H7 (cell line): ENCODE data around the genes ZNF274, ZNF132 and ZNF446.

GRCh38 chr19:58182505-58183549, at the start of gene ZNF274:
Gene ZNF274 (plus strand): TSS chr19:58183061.
- RAMPAGE, long total RNA: no peak

- RAMPAGE, long total RNA: no peak
Observed at GRCh38 chr19:58305036-58305308, 205 bp upstream of the ERVK3-1 start.

DNA sequence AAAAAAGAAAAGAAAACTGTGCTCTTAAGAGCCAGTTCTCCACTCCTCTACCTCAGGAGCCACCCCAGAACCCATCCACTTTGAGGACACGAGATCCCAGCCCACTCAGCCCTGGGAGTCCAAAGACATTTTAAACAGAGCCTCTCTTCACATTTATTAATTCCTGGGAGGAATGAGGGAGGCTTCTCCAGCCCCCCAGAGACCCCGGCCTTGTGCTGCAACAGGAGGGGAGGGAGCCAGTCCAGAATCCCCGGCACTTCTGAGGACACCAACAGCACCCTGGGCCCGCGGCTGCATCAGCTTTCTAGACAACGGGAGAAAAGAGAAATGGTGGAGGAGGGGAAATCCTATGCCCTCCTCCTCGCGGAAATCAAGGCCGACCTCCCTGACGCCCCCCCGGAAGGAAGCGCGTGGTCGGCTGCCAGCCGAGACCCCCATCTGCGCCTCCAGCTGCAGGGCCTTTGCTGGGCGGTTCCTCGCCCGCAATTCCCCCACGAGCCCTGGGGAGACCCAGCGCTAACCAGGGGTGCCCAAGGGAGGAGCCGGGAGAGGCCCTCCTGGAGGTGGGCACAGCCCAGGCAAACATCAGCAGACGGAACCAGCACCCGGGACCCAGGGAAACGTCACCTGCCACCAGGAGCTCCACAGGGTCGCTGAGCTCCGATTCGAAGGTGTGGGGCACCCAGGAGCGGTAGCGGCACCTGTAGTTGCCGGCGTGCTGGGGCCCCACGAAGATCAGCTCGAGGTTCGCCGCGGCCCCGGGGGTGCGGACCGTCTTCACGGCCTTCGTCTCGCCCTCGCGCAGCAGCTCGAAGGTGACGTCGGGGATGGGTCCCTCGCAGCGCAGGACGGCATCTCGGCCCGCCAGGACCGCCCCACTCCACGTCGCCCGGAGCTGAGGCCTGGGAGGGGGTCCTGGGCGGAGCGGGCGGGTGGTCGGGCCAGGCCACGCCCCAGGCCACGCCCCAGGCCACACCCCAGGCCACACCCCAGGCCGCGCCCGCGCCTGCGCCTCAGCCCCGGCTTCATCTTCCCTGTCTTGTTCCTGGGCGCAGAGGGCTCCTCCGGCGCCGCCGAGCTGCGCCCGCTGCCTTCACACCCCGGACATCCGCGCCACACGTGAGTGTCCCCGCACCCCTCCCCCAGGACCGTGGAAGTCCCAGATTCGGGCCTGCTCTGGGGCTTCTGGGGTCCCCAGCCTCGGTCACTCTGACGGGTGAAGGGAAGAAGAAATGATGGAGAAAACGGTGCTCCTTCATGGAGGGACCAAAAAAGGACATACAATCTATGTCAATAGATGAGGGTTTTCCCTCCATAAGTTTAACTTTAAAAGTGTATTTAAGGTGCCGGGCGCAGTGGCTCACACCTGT, 6.1 kb downstream of the A1BG start:
- RAMPAGE, long total RNA: start-site peak on the minus strand centred at position 901 of the sequence, 8 bp wide, 49 reads

DNA sequence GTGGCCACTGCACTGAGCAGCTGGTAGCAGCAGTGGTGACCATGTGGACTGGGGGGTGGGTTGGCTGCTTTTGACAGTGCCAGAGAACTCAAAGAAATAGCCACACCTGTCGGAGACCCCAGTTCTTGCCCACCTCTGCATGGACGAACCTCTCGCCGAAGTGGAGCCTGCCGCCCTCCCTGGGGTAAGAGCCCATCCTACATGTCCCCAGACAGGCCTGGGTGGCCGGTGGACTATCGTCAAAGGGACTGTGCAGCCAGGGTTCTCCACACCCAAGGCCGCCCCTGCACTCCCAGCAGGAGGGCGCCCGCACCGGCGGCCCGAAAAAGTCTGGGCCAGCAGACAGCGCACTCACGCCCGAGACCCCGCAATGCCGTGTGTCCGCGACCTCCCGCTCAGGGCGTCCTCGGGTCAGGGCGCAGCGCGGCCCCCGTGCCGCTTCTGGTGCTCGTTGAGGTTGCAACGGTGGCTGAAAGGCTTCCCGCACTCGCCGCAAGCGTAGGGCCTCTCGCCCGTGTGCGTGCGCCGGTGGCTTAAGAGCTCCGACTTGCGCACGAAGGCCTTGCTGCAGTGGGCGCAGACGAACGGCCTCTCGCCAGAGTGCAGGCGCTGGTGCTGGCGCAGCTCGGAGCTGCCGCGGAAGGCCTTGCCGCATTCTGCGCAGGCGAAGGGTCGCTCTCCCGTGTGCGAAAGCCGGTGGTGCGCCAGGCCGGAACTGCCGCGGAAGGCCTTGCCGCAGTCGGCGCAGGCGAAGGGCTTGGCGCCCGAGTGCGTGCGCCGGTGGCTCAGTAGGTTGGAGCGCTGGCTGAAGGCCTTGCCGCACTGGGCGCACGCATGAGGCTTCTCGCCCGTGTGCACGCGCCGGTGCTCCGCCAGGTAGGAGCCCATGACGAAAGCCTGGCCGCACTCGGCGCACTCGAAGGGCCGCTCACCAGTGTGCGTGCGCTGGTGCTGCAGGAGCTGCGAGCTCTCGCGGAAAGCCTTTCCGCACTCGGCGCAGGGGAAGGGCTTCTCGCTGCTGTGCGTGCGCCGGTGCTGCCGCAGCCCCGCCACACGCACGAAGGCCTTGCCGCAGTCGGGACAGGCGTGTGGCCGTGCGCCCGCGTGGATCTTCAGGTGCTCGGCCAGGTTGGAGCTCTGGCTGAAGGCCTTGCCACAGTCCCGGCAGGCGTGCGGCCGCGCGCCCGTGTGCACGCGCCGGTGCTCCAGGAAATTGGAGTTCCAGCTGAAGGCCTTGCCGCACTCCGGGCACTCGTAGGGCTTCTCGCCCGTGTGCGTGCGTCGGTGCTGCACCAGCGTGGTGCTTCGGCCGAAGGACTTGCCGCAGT, 2.9 kb upstream of the A1BG start:
- RAMPAGE, long total RNA: no peak

DNA sequence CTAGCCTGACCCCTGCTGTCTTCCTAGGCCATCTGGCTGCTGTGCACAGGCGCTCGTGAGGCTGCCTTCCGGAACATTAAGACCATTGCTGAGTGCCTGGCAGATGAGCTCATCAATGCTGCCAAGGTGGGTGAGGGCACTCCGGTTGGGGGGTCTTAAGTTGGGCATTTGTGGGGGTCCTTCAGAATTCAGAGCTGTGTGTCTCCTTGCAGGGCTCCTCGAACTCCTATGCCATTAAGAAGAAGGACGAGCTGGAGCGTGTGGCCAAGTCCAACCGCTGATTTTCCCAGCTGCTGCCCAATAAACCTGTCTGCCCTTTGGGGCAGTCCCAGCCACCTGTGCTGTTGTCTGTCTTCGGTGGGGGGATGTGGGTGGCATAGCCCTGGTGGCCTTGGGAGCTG, 986 bp upstream of the RNF225 start:
- RAMPAGE, long total RNA: no peak

- RAMPAGE, long total RNA: no peak
Observed at GRCh38 chr19:58396865-58397494, 1.5 kb downstream of the RNF225 start.

GRCh38 chr19:58439691-58440012, 301 bp downstream of the ZNF132 start:
- RAMPAGE, long total RNA: no peak

DNA sequence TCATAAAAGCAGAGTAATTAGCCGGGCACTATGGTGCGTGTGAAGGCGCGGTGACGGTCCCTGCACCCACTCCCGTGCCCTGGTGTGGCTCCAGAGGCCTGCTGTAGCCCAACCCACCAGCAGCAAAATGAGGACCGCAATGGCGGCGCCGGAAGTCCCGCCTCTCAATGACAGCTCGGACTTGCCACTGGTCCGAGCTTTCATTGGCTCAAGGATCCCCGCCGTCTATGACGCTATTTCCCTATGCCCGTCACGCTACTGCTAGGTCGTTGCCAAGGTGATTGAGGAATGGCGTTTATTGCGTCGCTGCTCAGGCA, at the start of gene ZNF132:
Gene ZNF132 (minus strand): TSS at position 141 of the 317 bp plus-strand sequence.
- RAMPAGE, long total RNA: no peak

- RAMPAGE, long total RNA: no peak
Observed at GRCh38 chr19:58476076-58477041, at the start of gene ZNF446. Gene ZNF446 (plus strand): TSS chr19:58476352.